ENCODE data around the genes ADRB1 and CCDC186.

DNA sequence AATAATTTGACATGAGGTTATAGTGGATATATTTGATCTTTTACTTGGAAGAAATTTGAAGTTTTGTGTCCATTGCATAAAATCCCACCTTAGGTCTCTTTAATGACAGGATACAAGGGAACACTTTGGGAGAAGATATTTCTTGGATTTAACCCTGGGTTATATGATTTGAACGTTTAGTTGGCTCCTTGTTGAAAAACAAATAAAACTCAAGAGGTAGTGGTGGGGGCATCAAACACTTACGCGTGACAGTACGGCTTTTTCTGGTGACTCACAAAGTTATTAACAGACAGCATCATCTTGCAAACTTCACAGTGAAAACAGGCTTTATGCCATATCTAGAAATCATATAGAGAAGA is 753 bp downstream of the NRAP start:
- RAMPAGE, total RNA, result no peak

GRCh38 chr10:113681848-113682418 is 2.2 kb downstream of the CASP7 start:
- RAMPAGE, total RNA, result no peak

DNA sequence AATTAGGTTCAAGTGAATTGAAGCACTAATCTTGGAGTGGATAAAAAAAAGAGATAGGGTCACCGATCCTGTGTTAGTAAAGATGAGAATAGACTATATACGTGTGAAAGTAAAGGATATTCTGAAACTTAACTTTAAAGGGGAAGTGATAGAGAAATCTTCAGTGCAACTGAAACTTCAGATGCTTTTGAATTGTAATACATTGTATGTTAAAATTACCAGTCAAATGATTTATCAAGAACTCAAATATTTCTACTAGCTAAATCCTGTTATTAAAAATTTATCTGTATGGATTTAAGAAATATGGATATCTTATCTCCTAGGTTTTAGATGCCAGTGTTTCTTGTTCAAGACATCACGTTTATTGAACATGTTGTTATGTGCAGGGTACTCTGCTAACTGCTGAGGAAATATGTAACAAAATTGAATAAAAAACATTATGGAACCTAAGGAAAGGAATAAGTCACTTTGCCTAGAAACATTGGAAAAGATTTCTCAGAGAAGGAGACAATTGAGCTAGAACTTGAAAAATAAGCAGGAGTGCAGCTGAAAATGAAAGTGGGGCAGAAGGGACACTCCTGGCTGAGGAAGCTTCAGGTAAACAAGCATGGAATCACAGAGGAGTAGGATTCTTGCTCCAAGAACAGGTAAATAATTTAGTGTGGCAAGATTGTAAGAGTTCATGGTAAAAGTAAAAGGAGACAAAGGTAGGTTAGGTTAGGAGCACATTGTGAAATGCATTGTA is 5.1 kb downstream of the NHLRC2 start:
- RAMPAGE, total RNA, result no peak

- RAMPAGE, total RNA, result no peak
These were observed 58.3 kb downstream of the NHLRC2 start for GRCh38 chr10:113912555-113913335.

GRCh38 chr10:114001624-114001898 is 42.1 kb upstream of the ADRB1 start:
- RAMPAGE, total RNA, result no peak

DNA sequence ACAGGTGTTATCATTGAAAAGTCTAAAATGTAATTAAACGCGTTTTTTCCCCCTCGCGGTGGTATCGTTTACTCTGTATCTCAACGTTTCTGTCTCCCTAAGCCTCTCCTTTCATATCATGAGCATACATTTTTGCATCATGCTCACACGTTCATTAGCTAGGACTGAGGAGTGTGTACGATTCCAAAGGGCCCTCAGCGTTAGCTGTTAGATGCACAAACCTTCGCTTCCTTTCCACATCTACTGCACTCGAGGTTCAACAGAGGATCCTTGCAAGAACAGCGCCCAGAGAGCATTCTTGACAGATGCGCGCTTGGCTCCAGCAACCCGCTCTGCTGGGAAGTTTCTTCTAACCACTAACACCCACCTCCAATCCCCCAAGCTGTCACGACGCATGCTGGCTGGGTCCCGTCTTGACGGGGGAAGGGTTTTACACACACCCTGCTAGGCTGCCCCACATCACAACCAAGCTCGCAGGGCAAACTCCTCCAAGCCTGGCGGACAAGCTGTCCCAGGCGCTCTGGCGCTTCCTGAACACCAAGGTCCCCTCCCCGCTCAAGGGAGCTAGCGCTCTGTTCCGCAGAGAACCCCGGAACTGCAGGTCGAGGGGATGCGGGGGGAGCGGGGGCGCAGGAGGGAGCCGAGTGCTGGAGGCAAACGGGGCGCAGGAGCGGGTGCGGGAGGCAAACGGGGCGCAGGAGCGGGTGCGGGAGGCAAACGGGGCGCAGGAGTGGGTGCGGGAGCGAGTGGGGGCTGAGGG is 713 bp upstream of the ADRB1 start:
- RAMPAGE, total RNA, result no peak

DNA sequence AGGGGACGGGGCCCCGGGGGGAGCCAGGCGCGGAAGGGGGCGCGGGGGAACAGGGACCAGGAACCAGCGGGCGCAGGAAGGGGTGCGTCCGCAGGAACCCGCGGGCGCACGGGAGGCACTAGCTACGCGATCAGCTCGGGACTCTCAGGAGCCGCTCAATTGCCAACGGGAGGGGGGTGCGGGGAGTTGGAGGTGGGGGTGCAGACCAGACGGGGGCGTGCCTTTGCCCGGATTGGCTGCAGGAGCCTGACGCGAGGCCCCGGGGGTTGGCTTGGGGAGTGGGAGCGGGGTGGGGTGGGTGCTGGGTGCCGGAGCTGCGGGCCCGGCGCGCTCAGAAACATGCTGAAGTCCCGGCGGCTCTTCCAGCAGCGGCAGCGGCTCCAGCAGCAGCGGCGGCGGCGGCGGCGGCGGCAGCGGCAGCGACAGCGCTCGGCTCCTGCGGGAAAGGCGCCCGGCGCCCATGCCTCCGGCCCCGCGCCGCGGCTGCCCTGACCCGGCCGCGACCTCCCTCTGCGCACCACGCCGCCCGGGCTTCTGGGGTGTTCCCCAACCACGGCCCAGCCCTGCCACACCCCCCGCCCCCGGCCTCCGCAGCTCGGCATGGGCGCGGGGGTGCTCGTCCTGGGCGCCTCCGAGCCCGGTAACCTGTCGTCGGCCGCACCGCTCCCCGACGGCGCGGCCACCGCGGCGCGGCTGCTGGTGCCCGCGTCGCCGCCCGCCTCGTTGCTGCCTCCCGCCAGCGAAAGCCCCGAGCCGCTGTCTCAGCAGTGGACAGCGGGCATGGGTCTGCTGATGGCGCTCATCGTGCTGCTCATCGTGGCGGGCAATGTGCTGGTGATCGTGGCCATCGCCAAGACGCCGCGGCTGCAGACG is at the start of gene ADRB1:
Gene ADRB1, plus strand, starts transcription at position 334 of the 873 bp plus-strand sequence.
- RAMPAGE, total RNA, result no peak

DNA sequence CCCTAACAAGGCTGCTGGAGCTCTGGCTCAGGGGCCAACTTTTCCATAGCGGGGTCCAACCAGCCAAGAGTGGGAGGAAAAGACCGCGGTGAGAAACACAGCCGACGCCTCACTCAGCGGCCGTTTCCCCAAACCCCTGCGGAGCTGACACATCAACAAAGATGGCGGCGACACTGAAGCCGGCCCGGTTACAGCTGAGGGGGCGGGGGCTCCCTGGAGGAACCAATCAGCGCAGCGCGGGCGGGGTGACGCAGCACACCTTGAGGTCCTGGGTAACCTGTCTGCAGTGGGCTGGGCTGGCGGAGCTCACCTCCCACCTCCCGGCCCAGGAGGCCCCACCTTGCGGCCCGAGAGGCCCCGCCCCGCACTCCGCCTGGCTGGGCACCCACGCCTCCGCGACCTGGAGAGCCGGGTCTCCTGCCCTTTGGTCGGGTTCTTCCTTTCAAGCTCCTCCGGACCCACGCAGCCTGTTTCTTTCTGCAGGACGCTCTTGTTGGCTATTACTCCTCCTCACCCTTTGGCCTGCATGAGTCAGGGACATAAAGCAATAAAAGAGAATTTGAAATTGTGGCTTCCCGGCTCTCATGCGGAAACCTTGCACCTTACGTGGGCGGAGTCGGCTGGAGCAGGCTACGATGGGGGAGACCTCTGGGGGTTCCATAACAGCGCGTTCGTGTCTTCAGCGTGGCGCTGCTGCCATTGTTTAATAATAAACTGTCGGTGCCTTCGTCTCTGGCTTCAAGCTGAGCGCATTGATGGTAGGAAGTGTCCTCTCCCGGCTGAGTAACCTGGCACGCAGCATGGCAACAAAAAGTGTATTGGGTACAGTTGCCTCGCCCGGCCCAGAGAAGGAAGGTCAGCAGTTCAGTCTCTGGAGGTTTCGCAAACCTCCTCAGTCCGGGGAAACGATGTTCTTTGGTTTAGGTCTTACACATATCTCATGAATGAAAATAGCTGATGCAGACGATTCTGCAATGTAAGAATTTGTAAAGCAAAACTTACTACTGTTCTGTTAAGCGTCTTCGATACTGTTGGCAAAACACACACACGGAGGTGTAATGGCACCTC is at the start of gene CCDC186:
Gene CCDC186, minus strand, starts transcription at position 163 of the 1,068 bp plus-strand sequence.
- RAMPAGE, total RNA, result start-site peak on the minus strand centred at position 147 of the sequence, 51 bp wide, 61 and 28 reads in 2 replicates

GRCh38 chr10:114523735-114524394 is 119.6 kb upstream of the AFAP1L2 start:
- RAMPAGE, total RNA, result no peak

- RAMPAGE, total RNA, result no peak
These were observed 82.4 kb downstream of the ABLIM1 start for GRCh38 chr10:114575465-114576237.

DNA sequence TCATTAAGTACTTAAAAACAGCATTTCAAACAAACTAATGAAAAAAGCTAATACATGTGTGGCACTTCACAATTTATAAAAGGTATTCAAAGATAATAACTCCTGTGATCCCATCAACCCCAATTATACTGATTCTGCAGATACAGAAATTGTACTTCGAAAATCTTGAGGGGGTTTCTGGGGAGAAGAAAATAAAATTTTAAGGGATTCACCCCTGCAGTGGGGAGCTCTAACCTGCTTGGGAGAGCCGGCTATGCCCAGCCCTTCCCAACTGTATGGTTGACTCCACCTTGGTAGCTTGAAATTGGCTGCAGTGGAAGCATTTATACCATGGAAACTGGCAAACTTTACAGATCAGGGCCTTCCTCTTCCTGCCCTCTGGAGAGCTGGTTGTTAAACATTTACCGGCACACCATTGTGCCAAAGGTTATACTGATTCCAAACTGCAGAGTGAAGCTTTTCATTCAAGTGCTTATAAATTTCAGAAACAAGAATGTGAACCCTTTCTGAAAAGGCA is 44.9 kb downstream of the ABLIM1 start:
- RAMPAGE, total RNA, result no peak

- RAMPAGE, total RNA, result no peak
These were observed 34.6 kb downstream of the ABLIM1 start for GRCh38 chr10:114623555-114623772.

- RAMPAGE, total RNA, result no peak
These were observed 26.4 kb downstream of the ABLIM1 start for GRCh38 chr10:114631223-114632559.

DNA sequence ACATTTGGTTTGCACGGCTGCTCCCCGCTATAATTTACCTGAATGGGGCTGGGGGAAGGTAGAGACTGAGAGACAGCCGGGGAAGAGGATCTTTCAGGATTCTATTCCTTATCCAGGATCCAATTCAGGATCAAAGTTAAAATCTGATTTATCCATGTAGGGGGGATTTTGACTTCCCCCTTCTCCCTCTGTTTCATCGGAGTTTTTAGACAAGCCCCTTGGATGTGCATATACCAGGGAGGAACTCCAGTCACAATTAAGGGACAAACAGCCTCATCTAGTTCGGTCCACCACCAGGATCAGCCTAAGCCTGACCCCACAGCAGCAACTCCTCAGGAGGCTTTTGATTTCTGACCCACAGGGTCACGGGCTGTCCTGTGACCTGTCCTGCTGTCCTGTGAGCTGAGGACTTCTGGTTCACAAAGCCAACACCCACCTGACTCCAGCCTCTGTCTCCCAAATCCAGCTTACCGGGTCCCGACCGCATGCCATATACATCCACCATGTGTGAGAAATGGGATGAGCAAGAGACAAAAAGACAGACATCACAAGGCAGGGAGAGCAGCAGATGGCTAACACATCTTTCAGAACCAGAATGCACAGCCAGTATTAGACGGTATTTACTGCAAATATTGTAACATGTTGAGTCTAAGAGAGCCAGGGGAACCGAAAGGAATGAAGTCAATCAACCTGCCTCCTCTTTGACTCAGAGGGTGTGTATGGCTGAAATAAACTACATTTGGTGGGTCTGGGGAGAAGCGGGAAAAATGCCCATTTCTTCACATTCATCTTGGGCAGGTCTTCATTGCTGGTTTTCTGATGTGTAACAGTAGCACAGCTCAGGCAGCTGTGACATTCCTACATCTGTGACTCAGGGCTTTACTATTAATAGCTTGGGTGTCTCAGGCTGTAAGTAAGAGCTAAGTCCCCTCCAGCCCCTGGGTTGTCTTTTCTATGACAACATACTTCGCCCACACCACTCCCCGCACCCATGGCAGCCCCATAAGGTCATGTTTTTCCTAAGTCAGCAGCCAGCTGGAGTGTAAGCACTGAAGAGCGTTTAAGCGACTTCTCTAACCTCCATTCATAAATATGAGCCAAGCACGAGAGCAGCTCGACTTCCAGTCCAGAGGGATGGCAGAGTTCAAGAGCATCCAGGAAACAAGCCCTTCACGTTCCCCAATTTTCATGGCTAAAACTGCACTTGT is 25.1 kb downstream of the ABLIM1 start:
- RAMPAGE, total RNA, result no peak

DNA sequence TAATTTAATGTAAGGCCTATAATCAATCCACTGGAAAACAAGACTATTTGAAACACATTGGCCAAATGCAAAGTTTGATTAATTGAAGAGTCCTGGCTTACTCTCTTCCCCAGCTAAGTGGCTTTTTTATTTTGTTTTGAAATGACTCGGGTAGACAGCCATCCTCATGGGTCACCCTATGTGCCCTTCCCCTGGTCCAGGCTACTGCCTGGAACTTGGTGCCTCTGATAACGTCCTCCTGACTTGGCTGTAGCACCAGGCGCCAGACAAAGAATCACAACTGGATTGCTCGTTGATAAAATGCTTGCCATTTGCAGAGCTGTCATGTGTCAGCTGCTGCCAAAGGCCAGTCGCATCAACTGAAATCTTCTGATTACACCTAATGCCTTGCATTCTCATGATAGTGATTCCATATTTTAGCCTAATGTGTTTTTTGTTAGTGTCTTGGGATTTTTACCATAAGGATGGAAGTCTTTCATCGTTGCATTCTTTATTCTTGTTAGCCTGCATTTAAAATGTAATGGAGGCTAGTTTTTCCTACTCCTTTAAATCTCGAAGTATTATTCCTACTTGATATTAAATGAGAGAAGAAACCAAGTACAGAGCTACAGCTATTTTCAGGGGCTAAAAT is 27.4 kb upstream of the ABLIM1 start:
- RAMPAGE, total RNA, result no peak

DNA sequence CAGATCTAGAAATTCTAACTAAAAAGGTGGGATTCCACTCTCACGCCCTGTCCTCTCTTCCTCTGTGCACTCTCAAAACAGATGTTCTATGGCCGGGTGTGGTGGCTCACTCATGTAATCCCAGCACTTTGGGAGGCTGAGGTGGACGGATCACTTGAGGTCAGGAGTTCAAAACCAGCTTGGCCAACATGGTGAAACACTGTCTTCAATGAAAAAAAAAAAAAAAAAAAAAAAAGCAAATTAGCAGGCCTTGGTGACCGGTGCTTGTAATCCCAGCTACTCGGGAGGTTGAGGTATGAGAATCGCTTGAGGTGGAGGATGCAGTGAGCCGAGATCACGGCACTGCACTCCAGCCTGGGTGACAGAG is 52.6 kb upstream of the FHIP2A start:
- RAMPAGE, total RNA, result no peak

DNA sequence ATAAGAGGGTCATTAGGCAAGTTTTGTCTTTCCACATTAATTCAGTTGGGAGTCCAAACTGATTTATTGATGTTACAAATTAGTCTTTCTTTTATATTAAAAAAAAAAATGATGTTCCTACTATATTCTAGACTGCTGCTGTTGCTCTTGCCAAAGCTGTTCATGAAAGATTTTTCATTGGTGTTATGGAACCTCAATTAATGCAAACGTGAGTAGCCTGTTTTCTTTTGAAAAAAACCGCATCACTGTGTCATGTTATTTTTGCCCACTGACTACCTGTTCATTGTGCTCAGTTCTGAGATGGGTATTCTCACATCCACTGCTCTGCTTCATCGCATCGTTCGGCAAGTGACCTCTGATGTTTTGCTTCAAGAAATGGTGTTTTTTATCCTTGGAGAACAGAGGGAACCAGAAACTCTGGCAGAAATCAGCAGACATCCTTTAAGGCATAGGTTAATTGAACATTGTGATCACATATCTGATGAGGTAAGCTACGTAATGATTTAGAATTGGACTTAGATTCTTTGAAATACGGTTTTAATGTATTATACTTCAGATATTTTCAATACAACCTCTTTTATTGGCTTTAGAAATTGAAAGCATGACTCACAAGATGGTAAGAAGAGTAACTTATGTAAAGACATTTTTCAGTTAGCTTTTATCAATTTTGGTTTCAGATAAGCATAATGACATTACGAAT is 24.5 kb downstream of the FHIP2A start:
- RAMPAGE, total RNA, result no peak

- RAMPAGE, total RNA, result no peak
These were observed 444.1 kb downstream of the GFRA1 start for GRCh38 chr10:115828917-115829322.

DNA sequence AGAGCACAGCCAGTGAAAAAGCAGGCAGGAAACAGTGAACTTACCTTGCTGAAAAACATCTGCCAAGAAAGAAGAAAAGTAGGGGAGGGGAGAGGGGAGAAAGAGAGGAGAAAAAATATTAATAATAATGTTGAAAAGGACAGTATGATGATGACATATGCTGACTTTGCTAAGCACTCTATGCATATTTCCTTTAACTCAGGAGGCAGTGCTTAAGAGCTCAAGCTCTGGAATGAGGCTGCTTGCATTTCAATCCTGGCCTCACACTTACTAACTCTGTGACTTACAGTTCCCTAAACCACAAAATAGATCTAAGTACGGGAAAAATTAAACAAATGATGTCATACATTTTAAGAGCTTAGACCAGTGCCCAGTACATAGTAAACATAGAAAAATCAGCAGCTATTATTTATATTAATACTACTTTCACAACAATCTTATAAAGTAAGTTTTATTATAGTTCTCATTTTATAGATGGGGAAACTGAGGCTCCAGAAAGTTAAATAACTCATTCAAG is 61.4 kb downstream of the GFRA1 start:
- RAMPAGE, total RNA, result no peak

DNA sequence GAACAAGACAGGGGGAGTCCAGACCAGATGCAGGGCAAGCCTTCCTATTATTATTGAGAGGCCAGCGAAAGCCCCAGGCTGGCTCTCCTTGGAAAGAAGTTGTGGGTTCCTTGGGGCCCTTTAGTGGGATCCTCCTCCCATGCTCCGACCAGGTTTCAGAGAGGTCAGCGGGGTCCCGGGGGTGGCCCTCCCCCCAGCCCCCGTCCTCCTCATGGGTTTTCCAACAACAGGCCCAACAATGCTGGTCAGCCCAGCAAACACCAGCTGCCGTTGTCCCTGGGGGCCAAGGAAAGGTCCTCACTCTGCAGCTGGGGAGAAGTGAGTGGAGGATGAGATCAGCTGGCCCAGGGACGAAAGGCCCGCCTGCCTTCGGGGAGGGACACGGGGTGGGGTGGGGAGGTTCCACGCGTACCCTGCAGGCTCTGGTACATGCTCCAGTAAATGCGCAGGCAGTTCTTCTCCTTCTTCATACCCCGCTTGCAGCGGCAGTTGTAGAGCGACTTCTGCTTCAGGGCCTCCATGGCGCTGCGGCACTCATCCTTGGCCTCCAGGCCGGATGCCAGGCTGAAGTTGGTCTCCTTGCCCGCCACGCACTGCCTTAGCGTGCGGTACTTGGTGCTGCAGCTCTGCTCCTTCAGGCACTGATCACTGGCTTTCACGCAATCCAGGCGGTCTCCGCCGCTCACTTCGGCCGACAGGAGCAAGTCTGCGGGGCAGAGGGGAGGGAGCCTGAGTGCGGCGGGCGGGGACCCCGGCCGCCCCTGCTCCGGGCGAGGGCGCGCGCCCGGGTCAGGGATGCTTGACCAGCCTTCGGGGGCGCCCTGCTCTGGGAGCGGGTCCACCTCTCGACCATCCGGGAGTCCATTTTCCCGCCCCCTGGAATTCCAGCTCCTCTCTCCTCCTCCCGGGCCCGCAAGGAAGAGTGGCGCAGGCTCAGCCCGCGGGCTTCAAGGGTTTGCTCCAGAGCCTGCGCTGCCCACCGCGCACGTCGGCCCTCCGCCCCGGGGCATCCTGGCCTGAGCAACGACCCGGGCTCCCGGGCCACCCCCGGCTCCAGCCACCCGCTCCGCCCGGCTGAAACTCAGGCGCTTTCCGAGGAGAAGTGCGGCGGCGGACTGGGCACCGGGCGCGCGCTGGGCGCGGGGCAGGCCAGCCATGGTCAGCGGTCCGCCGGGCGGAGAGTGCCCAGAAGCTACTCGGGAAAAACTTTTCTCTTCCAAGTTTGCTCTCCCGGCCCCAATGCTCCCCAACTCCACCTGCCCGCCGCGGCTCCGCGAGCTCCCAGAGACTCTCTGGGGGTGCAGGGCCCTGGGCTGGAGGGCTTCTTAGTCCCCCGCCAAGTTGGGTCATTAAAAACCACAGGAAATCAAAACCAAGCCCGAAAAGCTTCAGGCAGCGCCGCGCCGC is 2.1 kb downstream of the GFRA1 start:
- RAMPAGE, total RNA, result no peak

Measured in foreskin keratinocyte (primary cell).